Thyroid gland (tissue), 7 donors: ENCODE results near the gene FAT1.

DNA sequence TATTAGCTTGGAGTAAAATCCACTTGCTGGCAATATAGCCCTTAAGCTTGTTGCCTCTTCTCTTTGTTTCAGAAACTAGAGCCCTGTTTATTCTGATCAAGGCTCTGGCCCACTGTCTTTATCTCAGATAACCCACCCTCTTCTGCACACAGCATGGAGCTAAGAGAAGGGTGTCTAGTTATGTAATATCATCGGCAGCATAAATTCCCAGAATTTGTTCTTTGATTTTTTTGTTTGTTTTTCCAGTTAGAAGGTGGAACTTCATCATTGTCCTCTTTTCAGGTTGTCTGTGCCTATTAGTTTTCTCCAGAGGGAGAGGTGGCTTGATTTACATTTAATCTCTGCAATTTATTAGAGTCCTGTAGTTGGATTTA, 15.3 kb upstream of the F11 start:
- PRO-cap, 2 experiments, result no peak in any of the 2 experiments
- RAMPAGE, long total RNA, 5 experiments, result no peak in any of the 5 experiments

DNA sequence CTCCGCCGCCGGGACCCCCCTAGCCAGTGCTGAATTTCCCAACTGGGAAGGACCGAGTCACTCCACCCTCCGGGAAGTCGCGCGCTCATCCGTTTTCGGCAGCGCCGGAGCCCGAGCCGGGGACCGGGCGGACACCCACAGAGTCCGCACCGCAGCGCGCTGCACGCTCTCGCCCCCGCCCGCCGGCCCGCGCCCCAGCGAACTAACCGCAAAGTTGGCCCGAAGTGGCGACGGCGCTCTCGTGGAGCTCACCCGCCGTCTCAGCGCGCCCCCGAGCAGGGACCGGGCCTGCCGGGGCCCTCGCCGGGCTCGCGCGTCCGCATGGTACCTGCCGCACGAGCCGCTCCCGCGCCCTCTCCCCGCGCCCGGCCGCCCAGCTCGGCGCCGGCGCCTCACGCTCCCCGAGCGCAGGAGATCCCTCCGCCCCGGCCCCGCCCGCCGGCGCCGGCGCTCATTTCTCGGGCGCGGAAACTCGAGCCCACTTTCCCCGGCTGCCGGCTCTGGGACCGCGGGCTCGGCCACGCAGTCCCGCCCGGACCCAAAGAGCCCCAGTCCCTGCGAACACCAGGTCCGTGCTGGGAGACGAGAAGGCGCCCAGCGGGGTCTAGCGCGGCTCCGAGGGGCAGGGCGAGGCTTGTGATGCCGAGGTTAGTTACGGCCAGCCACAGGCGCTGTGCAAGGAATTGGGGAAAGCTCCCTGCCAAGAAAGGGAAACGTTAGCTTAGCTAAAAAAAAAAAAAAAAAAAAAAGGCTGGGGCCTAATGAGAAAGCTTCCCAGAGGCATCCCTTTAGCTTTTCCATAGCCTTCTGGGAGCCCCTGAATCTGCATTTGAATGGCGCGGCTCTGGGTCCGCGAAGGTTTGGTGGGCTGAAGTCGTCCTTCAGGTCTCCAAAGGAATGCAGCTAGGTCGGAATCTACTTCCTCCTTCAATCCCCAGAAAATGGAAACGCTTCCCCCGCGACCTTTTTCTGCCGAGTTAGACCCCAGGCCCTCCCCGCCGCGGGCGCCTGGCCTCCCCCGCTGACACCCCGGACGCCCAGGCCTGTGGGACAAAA, at the start of gene FAT1:
Gene FAT1, minus strand, starts transcription at position 400 of the 1,056 bp plus-strand sequence.
- PRO-cap, 2 experiments, result peak in 2 of 2 experiments; most common plus-strand start position 481 of the sequence (in 2); most common minus-strand start position 380 of the sequence (in 1)
- RAMPAGE, long total RNA, 5 experiments, result start-site peak on the minus strand in 1 of 5 experiments, centred at position 350 of the sequence, 109 reads per replicate

DNA sequence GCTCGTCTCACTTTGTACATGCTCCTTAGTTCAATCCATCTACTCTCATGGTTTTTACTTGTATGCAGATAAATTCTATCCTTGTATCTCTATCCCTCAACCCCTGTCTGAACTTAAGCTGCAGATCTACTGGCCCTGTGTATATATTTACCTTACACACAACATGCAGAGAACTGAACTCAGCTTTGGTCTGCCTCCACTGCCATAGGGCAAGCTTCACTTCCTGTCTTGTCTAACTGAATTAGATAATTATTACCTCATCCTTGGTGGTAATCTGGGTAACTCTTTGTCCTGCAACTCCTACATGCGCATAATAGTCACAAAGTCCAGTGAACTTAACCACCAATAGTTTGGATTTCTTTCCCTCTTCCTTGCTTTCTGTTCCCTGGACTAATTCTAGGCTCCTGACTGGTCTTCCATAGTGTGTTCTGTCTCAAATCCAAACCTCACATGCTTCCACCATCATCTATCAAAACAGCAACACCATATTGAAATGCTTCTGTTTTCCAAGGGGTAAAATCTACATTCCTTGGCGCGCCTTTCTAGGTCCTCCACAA, 32.2 kb upstream of the FAT1 start:
- PRO-cap, 2 experiments, result no peak in any of the 2 experiments
- RAMPAGE, long total RNA, 5 experiments, result no peak in any of the 5 experiments

DNA sequence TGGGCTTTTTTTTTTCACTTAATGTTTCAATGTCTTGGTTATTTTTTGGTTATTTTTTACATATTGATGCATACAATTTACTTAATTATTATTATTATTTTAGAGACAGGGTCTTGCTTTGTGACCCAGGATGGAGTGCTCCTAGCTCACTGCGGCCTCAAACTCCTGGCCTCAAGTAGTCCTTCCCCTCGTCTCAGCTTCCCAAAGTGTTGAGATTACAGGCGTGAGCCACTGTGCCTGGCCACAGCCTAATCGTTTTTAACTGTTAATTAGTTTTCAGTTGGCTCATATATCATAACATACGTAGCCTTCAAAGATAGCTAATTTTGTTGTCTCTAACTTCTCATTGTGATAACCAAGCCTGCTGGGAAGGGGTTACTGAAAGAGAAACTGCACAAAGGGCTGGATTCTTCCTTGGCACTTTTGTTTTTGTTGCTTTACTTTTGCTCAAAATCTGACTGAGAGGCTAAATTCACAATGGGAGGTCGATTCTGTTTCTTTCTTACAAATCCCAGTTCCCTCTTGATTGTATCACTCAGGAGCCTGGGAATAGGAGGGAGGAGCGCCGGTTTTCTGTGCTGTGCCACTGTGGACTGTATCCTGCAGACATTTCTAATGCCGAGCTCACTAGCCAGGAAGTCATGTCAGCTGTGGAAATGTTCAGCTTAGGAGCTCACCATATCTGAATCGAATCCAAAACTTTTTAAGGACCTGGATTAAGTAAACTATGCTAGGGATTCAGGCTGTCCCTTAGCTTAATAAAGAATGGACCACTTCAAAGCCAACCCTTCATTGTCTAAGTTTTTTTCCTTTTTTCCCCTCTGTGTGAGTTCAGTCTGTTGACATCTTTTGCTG, 120.4 kb upstream of the FAT1 start:
- PRO-cap, 2 experiments, result peak in 1 of 2 experiments; most common plus-strand start position 538 of the sequence (in 1); most common minus-strand start position 585 of the sequence (in 1)
- RAMPAGE, long total RNA, 5 experiments, result no peak in any of the 5 experiments

DNA sequence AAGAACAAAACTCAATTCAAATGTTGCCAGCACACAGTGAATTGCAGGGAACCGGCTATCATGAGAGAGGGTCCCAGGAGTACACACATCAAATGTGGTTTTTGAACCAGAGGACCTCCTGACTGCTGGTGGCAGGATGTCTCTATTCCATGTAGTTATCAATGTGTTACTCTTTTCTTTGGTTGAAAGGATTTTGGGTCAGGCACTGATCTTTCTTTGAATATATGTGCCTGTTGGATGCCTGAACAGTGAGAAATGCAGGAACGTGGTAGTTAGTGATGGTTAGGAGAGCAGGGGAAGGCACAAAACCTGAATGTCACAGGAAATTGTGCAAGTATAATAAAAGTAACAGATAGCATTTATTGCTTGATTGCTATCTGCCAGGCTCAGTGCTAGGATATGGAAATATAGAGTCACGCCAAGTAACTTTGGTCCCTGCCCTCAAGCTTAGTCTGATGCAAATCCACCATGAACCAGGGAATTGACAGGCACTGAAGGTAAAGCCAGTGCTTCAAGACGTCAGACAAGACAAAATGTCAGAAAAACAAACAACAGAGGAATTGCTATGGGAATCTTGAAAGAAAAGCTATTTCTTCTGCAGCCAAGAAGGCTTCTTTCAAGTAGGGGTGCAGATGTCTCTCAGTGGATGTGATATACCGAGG, 219.8 kb upstream of the FAT1 start:
- PRO-cap, 2 experiments, result no peak in any of the 2 experiments
- RAMPAGE, long total RNA, 5 experiments, result no peak in any of the 5 experiments

GRCh38 chr4:187255611-187255940, 531.9 kb upstream of the FAT1 start:
- PRO-cap, 2 experiments, result no peak in any of the 2 experiments
- RAMPAGE, long total RNA, 5 experiments, result no peak in any of the 5 experiments

- PRO-cap, 2 experiments, result no peak in any of the 2 experiments
- RAMPAGE, long total RNA, 5 experiments, result no peak in any of the 5 experiments
Observed at GRCh38 chr4:187613504-187614014, 382.0 kb upstream of the ZFP42 start.

DNA sequence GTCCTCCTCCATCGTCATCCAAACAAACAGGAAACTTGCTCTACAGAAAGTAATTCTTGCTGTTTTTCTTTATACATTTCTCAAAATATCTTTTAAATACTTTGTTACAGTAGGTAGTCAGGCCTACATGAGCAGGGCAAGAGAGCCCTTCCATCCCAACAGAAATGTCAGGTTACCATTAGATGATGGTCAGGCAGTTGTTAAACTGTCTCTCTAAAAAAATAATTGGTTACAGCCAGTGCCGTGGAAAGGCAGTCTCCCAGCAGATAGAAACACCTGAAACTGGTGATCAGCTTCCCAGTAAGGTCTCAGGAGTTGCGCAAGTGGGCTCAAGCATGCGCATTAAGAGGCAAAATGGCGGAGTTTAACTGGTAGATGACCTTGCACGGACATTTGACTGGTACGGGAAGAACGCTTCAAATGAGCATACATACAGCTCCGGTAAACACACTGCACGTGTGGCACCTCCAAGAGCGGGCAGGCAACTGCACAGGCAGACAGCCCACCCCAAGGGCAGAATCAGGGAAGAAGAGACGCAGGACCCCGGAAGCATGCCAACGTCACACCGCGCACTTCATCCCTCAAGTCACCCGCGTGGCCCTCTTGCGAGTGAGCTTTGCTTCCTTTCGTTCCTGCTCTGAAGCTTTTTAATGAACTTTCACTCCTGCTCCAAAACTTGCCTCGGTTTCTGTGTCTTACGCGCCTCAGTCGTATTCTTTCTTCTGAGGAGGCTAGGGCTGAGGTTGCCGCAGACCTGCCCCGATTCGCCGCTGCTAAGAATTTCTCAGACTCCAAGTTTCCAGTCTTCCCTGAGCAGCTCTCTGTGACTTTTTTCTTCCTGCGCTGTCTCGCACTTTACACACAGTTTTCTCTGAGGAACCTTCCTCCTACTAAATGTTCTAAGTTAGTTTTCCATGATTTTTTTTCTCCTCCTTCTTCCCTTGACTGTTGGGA, 180.8 kb upstream of the ZFP42 start:
- PRO-cap, 2 experiments, result peak in 2 of 2 experiments; most common plus-strand start position 352 of the sequence (in 2); most common minus-strand start position 284 of the sequence (in 1)
- RAMPAGE, long total RNA, 5 experiments, result no peak in any of the 5 experiments

GRCh38 chr4:188206818-188207290, 67.6 kb downstream of the TRIML1 start:
- PRO-cap, 2 experiments, result no peak in any of the 2 experiments
- RAMPAGE, long total RNA, 5 experiments, result no peak in any of the 5 experiments

DNA sequence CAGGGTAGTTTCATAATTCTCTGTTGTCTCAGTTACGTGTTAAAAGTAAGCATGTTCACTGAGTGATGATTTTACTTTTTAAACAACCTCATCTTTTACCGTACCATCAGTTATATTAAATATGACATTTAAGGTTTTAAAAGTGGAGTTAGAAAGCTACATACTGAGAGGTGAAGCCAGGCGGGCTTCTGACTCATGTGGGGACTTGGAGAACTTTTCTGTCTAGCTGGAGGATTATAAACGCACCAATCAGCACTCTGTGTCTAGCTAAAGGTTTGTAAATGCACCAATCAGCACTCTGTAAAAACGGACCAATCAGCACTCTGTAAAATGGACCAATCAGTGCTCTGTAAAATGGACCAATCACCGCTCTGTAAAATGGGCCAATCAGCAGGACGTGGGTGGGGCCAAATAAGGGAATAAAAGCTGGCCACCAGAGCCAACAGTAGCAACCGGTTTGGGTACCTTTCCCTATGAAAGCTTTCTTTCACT, 320.8 kb downstream of the TRIML1 start:
- PRO-cap, 2 experiments, result no peak in any of the 2 experiments
- RAMPAGE, long total RNA, 5 experiments, result no peak in any of the 5 experiments

GRCh38 chr4:190014727-190015287, 12.2 kb downstream of the FRG2 start:
- PRO-cap, 2 experiments, result no peak in any of the 2 experiments
- RAMPAGE, long total RNA, 5 experiments, result no peak in any of the 5 experiments